Measurements from ENCODE around the genes GRHL1 and KLF11.

DNA sequence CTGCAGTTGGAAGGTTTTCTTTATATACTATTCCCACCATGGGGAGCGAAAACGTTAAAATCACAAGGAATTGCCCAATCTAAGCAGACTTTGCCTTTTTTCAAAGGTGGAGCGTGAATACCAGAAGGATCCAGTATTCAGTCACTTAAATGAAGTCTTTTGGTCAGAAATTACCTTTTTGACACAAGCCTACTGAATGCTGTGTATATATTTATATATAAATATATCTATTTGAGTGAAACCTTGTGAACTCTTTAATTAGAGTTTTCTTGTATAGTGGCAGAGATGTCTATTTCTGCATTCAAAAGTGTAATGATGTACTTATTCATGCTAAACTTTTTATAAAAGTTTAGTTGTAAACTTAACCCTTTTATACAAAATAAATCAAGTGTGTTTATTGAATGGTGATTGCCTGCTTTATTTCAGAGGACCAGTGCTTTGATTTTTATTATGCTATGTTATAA, 2.1 kb downstream of the ID2 start:
- PRO-cap = no peak
- RAMPAGE, long total RNA, 4 experiments = no peak in any of the 4 experiments

DNA sequence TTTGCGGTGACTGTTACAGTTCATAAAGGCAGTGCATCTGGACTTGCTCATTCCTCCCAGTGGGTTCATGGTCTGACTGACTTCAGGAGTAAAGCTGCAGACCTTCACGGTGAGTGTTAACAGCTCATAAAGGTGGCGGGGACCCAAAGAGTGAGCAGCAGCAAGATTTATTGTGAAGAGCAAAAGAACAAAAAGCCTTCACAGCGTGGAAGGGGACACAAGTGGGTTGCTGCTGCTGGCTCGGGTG, 65.2 kb upstream of the KIDINS220 start:
- PRO-cap = no peak
- RAMPAGE, long total RNA, 4 experiments = no peak in any of the 4 experiments

GRCh38 chr2:9002570-9003358, 720 bp downstream of the MBOAT2 start:
- PRO-cap = no peak
- RAMPAGE, long total RNA, 4 experiments = no peak in any of the 4 experiments

DNA sequence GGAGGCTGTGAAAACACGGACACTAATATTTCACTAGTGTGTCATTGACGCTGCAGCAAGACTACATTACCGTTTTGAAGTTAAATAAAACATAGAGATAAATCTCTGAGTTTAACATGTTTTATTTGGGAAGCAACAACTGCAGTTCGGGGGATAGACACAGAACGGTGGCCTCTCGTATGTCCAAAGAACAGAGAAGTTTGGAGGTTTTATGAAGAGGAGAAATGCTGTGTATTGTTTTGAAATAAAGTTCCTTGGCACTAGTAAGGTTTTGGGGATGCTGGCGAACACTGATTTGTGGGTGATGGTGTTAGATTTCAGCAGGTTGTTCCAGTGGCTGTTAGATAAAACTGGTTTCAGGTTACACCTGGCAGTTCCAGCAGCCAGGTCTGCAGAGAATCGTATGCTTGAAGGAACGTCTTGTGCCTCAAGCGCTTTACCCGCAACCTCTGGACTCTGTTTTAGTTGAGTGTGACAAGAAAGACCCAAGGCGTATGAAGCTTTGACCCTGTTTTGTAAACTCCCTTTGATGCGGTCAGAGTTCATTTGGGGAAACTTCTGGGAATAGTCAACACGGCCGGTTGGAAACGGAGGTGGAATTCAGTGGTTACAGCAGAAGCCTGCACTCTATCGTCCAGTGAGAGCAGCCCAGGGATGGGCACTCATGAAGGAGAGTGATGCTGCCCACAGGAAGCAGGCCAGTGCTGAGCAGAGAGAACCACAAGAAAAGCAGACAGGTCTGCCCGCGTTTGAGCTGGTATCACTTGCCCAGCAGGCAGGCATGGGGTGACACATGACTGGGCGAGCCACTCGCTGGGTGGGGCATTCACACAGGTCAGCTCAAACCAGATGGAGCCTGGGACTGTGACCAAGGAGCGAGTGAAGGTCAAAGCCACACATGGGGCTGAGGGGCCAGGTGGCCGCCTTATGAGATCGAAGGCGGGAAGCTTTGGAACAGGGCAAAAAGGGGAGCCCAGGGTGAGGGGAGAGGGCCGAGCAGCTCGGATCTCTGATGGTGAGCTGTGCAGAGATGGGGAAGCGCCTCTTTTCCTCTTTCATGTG, 99.4 kb upstream of the MBOAT2 start:
- PRO-cap = no peak
- RAMPAGE, long total RNA, 4 experiments = no peak in any of the 4 experiments

GRCh38 chr2:9107202-9108078, 99.2 kb upstream of the ASAP2 start:
- PRO-cap = no peak
- RAMPAGE, long total RNA, 4 experiments = no peak in any of the 4 experiments

DNA sequence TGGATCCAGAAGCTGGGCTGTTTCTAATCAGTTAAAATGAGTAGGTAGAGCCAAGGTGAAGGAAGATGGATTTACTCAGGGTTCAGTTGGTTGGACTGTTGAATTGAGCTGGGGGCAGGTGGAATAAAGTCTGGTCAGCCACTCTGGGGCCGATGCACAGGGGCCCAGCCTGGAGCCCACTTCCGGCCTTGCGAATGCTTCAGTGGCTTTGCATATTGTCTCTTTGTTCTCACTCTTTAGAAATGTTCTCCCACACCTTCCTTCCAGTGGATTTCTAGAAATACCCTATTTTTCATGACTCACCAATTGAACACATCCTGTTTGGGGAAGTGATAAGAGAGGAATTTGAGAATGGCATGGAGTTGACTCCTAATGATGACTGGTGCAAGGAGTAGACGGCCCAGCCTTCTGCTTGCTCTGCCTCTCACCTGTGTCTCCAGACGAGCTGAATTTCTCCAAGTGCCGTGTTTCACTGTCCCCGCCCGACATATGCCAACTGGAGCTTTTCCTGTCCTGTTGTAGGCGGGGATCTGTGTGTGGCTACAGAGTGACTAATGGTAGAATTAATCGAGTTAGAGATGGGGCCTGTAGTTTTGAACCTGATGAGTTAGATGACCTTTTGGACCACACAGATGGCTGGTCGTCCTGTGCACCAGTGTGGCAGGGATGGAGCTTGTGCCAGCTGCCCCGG, 28.2 kb downstream of the ASAP2 start:
- PRO-cap = no peak
- RAMPAGE, long total RNA, 4 experiments = start-site peak on the plus strand in 1 of 4 experiments, centred at position 38 of the sequence, 5 reads per replicate

DNA sequence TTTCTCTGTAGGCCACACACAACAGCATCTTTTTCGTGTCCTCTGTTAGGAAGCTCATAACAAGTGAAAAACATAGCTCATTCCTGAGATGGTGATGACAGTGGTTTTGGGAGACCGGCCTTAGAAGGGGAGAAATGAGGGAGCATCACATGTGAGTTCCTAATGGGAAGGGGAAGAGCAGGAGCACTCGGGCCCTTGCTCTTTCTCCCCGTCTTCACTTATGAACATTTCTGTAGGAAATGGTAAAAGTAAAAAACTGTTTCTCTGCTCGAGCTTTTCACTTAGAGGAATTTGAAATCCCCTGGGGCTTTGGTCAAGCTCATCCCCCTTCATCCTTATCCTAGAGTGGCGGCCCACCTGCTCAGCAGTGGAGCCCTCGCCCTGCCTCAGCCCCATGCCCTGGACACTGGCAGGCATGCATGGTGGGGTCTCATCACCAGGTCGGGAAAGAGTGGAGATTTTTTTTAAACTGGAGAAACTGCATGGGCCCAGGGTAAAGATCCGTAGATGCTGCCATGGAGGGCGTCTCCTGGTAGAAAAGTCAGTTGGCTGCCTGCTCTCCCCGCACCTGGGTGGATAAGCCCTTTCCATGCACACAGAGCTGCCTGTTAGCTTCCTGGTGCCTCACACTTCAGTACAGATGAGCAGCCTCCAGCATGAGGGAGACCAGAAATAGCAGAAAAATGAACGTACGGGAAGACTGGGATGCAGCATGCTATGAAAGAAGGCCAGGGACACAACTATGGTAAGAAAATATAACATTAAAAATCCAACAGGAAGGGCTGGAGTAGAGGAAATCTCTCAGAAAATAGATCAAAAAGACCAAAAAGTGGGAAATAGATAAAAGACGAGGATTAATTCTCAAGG, 91.8 kb downstream of the ASAP2 start:
- PRO-cap = no peak
- RAMPAGE, long total RNA, 4 experiments = no peak in any of the 4 experiments

DNA sequence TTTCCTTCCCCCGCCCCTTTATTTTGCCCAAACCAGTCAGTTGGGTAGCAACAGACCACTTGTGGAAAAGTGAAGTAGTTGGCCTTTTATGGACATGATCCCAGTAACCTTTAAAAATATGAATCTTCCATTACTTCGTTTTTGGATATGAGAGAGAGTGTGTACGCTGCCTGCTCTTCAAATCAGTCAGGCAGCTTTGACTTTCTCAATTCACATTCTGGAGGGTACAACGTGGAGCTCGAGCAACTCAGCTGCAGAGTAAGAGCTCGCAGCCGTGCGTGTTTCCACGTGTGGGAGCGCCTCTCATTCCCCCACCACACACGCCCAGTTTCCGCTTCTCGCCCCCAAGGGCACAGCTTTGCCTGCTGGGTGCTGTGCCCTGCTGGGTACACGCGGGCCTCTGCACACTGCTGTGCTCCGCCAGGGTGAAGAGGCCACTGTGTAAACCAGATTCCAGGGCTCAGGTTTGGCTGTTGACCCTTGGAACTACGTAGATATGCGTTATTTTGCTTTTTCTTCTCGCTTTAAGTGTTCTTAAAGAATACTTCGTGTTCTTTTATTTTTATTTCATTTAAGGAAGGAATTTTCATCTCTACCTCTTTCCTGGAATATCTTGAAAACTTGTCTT, 92.5 kb downstream of the ITGB1BP1 start:
- PRO-cap = no peak
- RAMPAGE, long total RNA, 4 experiments = no peak in any of the 4 experiments

DNA sequence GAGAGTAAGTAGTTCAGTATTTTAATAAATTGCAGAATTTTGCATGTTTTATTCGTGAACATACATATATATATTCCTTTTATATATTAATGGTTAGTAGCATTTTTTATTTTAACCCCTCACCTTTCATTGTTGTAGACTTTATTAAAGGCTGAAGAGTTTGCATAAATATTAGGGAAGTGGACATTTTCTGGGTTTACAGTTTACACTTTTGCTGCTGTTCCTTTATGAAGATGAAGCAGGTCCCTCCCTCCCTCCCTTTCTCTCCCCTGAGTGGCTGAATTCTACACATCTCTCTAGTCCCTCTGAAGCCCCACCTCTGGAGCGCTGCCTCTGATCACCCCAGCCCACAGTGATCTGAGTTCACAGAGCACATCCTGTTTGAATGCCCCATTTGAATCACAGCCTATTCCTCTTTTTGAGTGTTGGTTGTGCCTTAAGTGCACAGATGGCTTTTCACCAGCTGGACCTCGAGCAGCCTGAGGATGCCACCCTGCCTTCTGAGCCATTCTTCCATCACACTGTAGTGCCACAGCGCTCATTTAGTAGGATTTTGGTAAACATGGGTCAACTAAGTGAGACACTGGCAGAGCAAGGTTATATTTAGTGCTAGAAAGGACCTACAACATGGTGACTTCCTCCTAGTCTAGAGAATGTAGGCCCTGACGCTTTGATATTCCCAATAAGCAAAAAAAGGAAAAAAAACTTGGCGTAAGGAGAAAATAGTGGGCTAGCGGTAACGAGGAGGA, 87.1 kb downstream of the ITGB1BP1 start:
- PRO-cap = no peak
- RAMPAGE, long total RNA, 4 experiments = start-site peak on the plus strand in 1 of 4 experiments, centred at position 517 of the sequence, 11 reads per replicate

GRCh38 chr2:9374473-9375105, 48.7 kb downstream of the ITGB1BP1 start:
- PRO-cap = no peak
- RAMPAGE, long total RNA, 4 experiments = start-site peak on the plus strand in 1 of 4 experiments, at chr2:9374821-9374844 at its widest, 21 reads per replicate

GRCh38 chr2:9527576-9527944, 28.1 kb downstream of the ADAM17 start:
- PRO-cap = no peak
- RAMPAGE, long total RNA, 4 experiments = no peak in any of the 4 experiments

- PRO-cap = no peak
- RAMPAGE, long total RNA, 4 experiments = no peak in any of the 4 experiments
These were observed 26.2 kb upstream of the YWHAQ start for GRCh38 chr2:9656966-9657433.

DNA sequence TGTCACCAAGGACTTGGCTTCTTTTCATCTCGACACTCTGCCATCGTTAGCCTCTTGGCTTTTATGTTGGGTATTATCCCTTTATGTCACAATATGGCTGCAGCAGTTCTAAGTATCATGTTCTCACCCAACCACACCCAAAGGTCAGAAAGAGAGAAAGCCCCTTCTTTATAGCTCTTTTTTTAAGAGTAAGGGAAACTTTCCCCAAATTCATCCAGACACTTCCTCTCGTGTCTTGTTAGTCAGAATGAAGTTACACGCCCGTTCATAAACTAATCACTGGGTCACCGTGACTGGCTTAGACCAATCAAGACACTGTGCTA, 104.9 kb upstream of the TAF1B start:
- PRO-cap = no peak
- RAMPAGE, long total RNA, 4 experiments = no peak in any of the 4 experiments

GRCh38 chr2:9803023-9803625, 40.1 kb upstream of the TAF1B start:
- PRO-cap = no peak
- RAMPAGE, long total RNA, 4 experiments = no peak in any of the 4 experiments

DNA sequence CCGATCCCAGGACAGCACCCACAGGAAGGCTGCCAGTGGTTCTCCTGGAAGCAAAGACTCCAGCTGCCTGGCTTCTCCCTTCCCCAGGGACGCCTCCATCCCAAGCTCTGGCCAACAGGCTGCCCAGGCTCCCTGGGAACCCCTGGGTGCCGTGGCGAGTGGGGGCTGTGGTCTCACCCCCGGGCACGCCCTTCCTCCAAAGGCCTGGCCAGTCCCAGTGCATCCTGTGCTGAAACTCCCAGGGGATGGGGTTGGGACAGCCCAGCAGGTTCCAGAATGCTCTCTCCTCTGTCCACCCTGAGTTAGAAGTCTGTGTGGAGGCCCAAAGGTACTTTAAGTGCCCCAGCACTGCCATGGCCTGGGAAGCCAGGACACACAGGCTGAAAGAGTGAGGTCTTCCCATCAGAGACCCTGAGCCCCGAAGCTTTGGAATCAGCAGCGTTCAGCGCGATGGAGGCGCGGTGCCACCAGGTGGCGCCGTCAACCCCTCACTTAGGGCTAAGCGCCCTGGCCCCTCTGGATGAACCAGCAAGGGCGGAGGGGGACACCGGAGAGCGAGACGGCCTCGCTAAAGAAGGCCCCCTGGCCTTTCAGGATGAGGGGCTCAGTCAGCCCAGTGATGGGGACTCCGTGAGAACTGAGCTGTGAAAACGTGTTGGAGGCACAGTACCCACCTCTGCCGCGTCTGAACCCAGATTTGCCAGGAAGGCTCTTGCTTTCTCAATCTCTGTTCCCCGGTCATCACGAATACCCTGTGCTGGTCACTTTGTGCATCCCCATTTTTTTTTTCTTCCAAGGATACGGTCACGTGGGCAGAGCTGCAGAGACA, 29.5 kb upstream of the TAF1B start:
- PRO-cap = no peak
- RAMPAGE, long total RNA, 4 experiments = no peak in any of the 4 experiments

DNA sequence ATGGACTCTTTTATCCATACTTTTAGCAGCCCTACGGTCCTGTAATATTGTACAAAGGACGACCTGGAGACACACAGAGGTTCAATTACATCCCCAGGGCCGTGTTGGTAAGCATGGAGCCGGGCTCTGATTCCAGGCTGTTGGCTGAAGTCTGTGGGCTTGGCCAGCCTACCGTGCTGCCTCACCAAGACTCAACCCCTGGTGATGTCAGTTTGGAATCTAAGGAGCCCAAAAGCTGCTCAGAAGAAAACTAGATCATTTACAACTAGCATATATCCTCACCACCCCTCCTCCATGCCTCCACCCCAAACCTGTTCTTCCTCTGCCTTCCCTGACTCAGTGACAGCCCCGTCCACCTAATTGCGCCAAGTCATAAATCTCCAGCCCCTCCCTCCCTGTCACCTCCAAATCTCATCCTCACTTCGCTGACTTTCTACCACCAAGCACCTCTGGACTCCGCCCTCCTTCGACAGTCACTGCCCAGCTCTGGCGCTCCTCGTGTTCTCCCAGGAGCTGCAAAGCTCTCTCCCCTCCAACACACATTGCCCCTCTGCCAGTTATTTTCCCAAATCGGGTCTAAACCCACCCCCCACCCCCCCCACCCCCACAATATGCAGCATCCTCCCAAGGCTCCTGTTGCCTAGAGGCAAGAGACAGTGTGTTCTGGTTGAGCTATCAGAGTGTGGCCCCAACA, 9.9 kb upstream of the GRHL1 start:
- PRO-cap = no peak
- RAMPAGE, long total RNA, 4 experiments = no peak in any of the 4 experiments

DNA sequence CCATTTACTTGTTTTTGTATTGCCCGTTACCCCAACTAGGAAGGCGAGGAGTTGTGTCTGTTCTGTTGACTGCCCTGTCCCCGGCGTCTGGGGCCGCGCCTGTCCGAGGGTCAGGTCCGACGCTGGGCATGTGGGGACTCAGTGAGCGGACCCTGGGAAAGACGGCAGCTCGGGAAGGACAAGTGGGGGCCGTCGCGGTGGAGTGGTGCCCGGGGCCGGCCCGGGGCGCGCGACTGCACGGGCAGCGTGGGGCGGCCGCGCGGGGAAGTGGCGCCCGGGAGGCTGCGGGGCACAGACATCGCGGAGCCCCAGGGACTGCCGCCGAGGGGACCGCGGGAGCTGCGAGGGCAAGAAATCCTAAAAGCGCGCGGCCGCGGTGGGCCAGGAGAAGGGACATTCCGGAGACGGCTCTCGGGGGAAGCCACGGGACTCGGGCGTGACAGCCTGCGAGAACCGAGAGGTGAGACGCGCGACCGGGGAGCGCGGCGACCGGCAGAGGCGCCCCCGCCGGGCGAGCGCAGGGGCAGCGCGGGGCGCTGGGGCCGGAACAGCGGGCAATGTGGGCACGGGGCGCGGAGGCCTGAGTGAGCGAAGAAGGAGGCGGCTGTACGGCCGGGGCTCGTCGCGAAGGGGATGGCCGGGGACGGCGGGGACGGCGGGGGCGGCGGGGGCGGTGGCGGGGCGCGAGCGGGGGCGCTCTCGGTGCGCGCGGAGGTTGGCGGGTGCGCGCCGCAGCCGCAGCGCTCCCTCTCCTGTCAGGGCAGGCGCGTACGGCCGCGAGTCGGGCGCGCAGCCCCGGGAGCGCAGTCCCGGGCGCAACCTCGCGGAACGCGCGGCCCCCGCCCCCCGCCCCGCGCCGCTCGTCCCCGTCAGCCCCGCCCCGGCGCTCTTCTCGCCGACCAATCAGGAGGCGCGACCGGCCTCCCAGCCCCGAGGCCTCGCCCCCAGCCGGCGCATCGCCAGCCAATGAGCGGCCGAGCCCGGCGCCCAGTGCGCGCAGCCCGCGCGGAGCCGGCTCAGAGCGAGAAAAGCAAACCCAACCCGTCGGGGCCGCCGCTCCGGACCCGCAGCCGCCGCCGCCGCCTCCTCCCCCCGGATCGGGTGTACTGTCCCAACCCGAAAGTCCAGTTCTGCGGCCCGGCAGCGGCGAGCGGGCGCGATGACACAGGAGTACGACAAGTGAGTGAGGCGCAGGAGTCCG, at the start of gene GRHL1:
Gene GRHL1 (plus strand): TSS at position 1,019 of the 1,201 bp plus-strand sequence.
- PRO-cap = bidirectional peak, plus-strand start at position 1,019 of the sequence, minus-strand start at position 783 of the sequence
- RAMPAGE, long total RNA, 4 experiments = start-site peak on the plus strand in 2 of 4 experiments, centred at positions 1,017 to 1,023 of the sequence, 6 to 25 reads per replicate

DNA sequence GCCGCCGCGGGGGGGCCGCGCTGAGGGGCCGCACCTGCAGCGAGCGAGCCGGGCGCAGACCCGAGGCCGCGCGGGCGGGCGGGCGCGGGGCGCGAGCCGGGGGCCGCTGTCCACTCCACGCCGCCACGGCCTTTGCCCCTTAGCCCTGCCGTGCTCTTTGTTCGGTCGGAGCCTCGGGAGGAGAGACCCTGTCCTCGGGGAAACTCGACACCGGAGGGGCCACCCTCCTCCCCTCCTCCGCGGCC, 305 bp downstream of the GRHL1 start:
- PRO-cap = no peak
- RAMPAGE, long total RNA, 4 experiments = no peak in any of the 4 experiments

DNA sequence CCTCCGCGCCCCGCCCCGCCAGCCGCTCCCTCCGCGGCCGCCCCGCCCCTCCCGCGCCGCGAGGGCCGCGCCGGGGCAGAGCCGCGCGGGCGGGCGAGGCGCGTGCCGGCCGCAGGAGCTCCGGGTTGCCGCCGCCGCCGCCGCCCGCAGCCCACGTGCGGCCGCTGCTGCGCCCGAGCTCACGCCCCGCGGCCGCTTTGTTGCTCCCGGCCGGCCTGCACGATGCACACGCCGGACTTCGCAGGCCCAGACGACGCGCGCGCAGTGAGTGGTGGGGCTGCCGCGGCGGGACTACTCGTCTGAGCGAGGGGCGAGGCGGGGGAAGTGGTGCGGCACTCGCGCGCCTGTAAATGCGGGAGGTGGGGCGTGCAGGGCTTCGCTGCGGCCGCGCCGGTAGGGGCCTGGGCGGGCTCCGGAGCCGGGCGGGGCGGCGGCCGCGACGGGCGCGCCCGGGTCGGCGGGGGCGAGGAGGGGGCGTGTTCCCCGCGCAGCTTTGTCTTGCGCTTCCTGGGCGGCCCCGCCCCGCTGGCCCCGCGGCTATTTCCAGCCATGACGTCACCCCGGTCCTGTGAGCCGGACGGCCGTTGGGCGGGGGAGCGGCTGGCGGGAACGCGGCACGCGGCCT, at the start of gene KLF11:
Gene KLF11 (plus strand): TSS at position 56 of the 625 bp plus-strand sequence.
- PRO-cap = bidirectional peak, plus-strand start at position 78 of the sequence, minus-strand start outside the sequence; bidirectional peak, plus-strand start outside the sequence, minus-strand start at position 468 of the sequence
- RAMPAGE, long total RNA, 4 experiments = start-site peak on the plus strand in 1 of 4 experiments, centred at position 305 of the sequence, 11 reads per replicate

- PRO-cap = no peak
- RAMPAGE, long total RNA, 4 experiments = start-site peak on the plus strand in 1 of 4 experiments, at chr2:10305249-10305974 at its widest, 6 reads per replicate
These were observed 2.5 kb downstream of the HPCAL1 start for GRCh38 chr2:10305154-10305741.

Measured in gastroesophageal sphincter (tissue), 4 donors.